Occipital lobe (tissue), 2 donors: ENCODE measurements around a stretch of chr3.

GRCh38 chr3:71221410-71221967, 362.0 kb downstream of the FOXP1 start:
- RAMPAGE, long total RNA, result no peak

- RAMPAGE, long total RNA, result no peak
Measured at GRCh38 chr3:71299129-71299759, 284.3 kb downstream of the FOXP1 start.

DNA sequence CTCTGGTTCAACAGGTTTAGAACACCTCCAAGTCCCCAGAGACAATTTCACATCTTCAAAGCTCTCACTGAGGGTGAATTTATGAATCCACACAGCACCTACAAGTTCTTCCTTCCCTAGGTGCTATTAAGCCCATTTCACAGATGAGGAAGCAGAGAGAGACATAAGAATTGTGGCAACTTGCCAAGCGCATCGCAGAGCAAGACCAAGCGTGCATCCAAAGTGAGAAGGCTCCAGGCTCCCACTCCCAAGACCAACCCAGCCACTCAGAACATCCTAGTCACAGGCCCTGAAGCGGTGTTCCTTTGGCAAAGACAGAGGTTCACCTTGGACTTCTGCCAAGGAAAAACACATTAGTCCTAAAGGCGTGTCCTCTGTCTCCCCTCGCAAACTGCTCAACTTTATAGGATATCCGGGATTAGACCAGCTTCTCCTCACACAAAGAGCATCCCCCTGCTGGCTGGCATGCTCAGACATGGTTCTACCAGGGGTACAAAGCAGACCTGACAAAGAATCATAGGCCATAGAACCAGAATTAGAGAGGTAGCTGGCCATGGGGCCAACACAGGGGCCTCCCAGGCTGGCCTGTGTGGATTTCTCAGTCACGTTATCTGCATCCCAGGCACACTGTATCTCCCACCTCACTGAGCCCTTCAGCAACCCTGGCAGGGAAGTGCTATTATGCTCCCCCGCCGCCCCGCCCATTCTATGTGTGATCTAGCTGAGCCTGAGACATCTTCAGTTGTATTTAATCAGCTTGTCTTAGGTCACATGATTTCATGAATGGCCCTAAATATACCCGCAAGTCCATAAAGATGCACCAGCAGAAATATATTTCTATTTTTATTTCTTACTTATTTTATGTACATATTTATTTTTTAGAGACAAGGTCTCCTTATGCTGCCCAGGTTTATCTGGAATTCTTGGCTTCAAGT, 160.2 kb downstream of the FOXP1 start:
- RAMPAGE, long total RNA, result no peak

DNA sequence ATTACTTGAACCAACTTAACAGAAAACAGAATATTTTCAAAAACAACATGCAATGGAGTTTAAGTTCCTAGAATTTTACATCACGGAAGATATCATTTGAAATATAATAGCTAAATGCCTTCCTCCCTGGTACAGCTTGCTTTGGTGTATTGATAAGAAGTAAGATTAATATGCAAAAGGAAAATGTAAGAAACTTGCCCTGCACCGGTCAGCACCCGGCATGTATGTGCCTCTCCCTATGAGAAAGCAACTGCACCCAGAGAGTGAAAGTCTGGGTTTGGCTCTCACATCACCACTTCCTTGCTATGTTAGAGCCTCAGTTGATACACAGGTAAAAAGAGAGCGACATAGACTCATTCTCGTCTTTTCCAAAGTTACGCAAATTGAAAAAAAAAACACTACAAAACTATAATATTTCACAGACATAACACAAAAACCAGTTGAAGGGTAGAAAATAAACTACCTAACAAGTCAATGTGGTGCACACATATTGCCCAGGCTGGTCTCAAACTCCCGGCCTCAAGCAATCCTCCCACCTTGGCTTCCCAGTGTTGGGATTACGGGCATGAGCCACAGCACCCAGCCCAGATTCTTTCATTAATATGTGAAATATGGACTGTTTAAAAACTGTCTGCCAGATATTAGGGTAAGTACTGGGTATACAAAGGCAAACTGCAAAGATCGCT, 96.6 kb downstream of the FOXP1 start:
- RAMPAGE, long total RNA, result no peak

GRCh38 chr3:71568195-71568431, 15.4 kb downstream of the FOXP1 start:
- RAMPAGE, long total RNA, result no peak

DNA sequence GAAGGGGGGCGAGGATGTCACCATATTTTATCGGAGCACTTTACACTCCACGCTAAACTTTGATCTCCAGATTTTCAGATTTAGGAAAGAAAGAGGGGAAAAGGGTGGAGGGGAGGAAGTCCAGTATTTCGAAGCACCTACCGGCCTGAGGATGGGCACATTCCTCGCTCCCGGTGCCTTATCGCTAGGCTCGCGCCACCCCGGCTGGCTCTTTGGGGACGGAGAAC, 2.4 kb downstream of the FOXP1 start:
- RAMPAGE, long total RNA, result no peak

- RAMPAGE, long total RNA, result no peak
Measured at GRCh38 chr3:71658098-71658588, 67.1 kb downstream of the EIF4E3 start.

DNA sequence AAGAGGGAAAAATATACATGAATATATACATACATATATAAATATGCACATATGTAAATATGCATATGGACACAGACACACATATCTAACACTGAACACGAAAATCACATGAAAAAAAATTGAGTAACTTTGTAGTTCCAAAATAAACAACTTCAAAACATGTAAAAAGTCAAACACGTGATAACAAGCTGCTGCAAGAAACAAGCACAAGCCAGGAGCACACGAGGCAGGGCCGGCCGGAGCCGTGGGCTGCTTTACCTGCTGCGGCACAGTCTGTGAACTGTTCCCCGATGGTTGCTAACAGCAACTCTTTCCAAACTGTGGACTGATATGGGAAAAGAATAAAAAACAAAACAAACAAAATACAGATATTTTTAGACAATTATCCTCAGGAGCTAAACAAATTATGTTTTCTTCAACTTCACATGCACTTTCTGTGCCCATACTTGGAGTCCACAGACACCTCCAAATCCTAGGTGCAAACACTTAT, 31.5 kb downstream of the EIF4E3 start:
- RAMPAGE, long total RNA, result no peak

DNA sequence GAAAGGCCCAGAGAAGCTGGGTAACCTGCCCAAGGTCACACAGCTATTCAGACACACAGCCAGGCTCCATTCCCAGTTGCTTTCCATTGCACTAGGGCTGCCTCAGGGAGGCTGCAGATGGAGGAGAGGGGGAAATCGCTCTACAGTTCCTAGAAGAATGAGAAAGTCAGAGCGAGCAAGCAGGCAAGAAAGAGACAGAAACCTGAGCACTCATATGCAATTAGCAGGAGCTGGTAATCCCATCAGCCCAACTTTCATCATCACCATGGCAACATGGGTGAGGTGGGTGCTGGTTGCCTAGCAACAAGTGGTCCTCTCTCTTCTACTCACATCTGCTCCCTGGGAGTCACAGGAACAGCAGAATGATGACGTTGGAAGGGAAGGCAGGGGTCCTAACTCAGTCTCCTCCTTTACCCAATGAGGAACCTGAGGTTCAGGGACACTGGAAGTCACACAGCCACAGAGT, 3.7 kb upstream of the EIF4E3 start:
- RAMPAGE, long total RNA, result no peak

GRCh38 chr3:71806569-71807196, 21.7 kb upstream of the PROK2 start:
- RAMPAGE, long total RNA, result no peak

DNA sequence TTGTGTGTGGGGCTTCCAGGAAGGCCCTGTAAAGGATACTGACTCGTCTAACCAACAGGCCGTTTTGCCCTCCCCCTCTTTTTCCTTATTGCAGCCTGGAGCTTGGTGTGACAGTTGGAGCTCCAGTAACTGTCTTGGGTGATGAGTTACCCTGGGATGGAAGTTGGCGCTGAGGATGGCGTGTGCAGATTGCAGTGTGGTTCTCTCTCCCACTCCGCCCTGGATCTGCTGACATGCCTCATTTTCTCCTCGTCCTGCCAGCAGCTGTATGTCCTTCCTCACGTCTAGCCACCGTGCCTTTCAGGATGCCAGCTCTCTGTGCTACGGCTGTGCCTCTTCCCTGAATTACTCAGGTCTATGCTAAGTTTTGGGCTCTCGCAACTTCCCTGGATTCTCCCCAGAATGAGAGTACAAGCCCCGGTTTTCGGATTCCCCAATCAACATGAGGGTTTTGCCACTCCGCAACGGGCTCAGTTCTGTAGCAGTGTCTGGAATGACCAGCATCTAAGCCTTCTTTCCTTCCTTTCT, 209.4 kb upstream of the PROK2 start:
- RAMPAGE, long total RNA, result no peak

- RAMPAGE, long total RNA, result no peak
Measured at GRCh38 chr3:72101835-72102906, 317.2 kb upstream of the PROK2 start.

GRCh38 chr3:72124064-72124482, 339.1 kb upstream of the PROK2 start:
- RAMPAGE, long total RNA, result no peak

DNA sequence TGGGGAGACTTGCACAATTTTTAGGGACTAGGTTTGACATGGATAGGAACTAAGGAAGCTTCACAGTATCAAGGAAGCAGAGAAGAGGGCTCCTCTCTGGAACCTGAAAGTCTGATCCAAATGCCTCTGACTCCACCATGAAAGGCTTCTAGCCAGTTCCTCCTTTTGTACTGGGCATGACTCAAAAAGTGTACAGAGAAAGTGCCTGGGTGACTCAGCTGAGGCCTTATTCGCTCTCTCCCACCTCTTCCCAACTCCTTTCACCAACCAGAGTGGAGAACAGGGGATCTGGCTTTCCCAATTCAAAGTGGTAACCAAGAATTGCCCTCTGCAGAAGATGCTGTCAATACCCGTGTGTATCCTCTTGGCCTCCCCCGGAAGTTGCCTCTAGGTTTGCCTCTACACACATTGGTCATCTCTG, 342.9 kb upstream of the PROK2 start:
- RAMPAGE, long total RNA, result no peak

DNA sequence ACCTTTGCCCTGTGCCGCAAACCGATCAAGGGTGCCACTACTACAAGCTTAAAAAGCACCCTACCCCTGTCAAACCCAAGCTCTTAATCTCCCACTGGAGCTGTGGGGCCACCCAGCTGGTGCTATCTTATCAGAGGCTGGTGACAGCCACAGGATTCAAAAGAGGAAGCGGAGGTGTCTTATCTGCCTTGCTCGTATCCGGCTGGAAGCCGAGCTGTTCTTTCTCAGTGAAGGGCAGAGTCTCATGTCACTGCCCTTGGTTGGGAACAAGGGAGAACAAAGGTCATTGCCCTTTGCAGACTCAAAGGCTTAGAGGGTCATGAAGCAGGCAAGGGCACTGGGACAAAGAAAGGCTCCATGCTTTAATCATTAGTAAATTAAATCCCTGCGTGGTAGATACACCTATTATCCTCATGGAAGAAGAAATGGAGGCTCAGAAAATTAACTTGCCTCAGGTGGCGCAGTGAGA, 359.9 kb upstream of the PROK2 start:
- RAMPAGE, long total RNA, result no peak

GRCh38 chr3:72173980-72174455, 389.1 kb upstream of the PROK2 start:
- RAMPAGE, long total RNA, result no peak

GRCh38 chr3:72274553-72275024, 489.6 kb upstream of the PROK2 start:
- RAMPAGE, long total RNA, result no peak

DNA sequence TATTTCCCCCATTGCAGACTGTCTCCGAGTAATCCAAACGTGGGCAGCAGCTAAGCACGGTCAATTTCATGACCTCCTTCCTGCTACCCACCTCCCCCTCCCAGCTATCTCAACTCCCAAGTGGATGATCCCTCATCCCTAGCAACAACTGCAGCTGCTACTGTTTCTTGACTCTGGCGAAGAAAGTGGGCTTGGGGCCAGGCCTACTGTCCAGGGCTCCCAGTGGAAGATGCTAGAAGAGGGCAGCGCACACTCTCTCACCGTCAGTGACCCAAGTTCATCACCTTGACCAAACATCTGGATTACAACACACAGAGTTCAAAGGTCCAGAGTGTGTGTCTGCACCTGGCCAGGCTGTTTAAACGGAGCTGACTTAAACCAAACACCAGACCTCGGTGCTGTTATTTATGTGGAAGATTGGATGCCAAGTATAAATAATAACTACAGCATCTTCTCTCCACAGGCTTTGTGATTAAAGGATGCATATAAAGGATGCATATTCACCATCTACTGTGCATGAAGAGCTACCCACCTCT, 385.6 kb downstream of the SHQ1 start:
- RAMPAGE, long total RNA, result no peak

- RAMPAGE, long total RNA, result no peak
Measured at GRCh38 chr3:72482788-72483363, 365.4 kb downstream of the SHQ1 start.

GRCh38 chr3:72739468-72740059, 108.7 kb downstream of the SHQ1 start:
- RAMPAGE, long total RNA, result no peak